ENCODE data around the genes MPV17L2, PDE4C, CRLF1 and COMP.

DNA sequence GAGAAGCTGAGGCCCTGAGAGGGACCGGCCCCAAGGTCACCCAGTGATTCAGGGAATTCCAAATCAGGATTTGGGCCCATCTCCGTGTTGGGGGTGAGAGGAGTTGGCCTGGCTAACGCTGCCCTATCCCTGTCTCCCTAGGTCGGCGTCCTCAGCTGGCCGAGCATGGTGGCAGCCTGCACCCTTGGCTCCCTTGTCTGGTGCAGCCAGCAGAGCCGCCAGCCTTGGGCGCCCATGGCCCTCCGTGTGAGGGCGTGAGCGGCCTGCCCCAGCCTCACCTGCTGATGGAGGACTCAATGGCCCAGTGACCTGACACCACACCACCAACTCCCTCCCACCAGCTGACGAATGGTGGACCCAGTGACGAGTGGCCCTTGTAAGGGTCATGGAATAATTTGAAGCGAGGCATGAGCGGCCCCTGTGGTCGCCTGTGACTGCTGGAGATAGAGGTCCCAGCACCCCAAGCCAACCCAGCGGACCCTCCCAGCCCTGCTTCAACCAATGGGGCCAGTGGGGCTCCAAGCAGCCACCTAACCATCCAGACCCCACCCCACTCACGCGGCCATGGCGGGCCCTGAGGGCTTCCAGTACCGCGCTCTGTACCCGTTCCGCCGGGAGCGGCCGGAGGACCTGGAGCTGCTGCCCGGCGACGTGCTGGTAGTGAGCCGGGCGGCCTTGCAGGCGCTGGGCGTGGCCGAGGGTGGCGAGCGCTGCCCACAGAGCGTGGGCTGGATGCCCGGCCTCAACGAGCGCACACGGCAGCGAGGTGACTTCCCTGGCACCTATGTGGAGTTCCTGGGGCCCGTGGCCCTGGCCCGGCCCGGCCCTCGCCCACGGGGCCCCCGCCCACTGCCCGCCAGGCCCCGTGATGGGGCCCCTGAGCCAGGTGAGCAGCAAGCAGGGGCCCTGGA is 2.6 kb downstream of the PIK3R2 start:
- PRO-cap, 4 experiments = no peak in any of the 4 experiments
- RAMPAGE, long total RNA, 4 experiments = no peak in any of the 4 experiments

- PRO-cap, 4 experiments = peak in 4 of 4 experiments; most common plus-strand start chr19:18171010 (in 2); most common minus-strand start chr19:18170901 (in 2)
- RAMPAGE, long total RNA, 4 experiments = no peak in any of the 4 experiments
Measured at GRCh38 chr19:18170679-18171521, 2.7 kb upstream of the IFI30 start.

DNA sequence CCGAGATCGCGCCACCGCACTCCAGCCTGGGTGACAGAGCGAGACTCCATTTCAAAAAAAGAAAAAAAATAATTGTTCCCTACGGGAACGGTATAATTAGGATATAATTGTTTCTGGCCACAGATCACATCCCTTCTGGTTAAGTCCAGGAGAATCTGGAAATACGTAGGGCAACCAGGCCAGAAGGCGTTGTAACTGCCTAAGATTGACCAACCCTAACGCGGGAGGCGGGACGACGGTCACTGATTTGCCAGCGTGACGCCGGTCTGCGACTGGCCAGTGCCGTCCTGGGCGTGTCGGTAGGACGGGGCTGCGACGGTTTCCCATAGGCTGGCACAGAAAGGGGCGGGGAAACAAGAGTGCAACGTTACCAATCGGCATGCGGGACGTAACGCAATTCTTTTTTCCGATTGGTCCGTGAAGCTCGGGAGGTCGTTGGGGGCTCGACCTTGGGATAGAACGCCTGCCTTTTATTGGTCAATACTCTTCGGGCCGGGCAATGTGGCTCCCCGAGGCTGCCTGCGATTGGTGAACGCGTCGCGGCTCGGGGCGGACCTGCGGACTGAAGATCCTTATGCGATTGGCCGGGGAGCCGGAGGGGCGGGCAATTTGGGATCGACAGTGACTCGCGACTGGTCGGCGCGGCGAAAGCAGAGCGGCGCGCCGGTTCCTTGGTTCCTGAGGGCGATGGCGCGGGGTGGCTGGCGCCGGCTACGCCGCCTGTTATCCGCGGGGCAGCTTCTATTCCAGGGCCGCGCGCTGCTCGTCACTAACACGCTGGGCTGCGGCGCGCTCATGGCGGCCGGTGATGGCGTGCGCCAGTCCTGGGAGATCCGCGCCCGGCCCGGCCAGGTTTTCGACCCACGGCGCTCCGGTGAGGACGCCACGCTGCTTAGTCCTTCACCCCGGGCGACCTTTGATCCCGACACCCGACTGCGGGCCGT is at the start of gene MPV17L2:
MPV17L2 (plus strand) TSS at position 624 of the 944 bp plus-strand sequence.
- PRO-cap, 4 experiments = peak in 4 of 4 experiments; most common plus-strand start position 409 of the sequence (in 2); most common minus-strand start position 137 of the sequence (in 4)
- RAMPAGE, long total RNA, 4 experiments = start-site peak on the plus strand in 2 of 4 experiments, centred at positions 634 to 655 of the sequence, 40 to 101 reads per replicate

GRCh38 chr19:18225520-18226801 is at the start of gene PDE4C:
Gene PDE4C, minus strand, starts transcription at chr19:18226438.
- PRO-cap, 4 experiments = no peak in any of the 4 experiments
- RAMPAGE, long total RNA, 4 experiments = start-site peak on the minus strand in 1 of 4 experiments, at chr19:18225811-18226441 at its widest, 5 reads per replicate

DNA sequence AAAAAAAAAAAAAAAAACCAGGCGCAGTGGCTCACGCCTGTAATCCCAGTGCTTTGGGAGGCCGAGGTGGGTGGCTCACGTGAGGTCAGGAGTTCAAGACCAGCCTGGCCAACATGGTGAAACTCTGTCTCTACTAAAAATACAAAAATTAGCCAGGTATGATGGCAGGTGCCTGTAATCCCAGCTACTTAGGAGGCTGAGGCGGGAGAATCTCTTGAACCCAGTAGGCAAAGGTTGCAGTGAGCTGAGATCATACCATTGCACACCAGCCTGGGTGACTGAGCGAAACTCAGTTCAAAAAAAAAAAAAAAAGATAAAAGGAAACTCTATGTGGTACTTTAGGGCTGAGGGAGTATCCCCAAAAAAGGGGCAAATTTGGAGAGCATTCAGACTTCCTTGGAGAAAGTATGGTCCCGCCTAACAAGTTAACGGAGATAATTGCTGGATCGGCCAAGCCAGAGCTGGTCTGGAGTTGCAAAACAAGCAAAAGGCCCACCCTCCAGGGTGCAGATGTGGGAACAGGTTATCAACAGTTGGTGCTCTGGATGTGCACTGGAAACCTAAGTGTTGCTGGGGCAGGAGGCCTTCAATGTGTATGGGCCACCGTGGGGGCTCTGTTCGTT is 3.0 kb downstream of the IQCN start:
- PRO-cap, 4 experiments = no peak in any of the 4 experiments
- RAMPAGE, long total RNA, 4 experiments = no peak in any of the 4 experiments

DNA sequence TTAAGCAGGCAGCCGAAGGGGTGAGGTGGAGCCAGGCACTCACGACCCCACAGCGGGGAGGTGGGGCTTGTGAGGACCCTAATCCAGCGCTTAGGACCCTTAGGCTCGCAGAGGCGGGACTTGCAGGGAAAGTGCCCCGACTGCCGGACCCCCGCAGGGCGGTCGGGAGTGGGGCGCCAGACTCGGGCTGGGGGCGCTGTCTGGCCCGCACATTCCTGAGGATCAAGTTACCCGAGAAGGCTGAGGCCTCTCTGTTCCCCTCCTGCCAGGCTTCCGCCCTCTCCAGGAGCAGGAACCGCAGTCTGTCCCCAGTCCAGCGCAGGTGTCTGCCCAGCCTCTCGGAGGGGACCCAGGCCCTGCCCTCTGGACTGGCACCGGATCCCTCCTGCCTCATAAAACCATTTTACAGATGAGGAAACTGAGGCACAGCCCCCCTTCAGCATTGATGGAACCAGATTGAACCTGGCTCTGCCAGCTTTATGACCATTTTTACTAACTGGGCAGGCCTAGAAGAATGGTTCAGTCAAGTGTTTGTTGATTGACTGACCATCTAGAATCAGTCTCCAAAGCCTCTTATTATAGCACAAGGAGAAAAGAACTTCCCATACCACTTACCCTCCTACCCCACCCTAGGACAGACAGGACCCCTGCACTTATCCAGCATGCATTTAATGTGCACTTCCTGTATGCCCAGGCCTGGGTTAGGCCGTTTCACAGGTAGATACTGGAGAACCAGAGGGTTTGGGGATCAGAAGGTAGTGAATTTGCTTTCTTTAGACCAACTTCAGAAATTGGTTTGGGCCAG is 6.6 kb upstream of the JUND start:
- PRO-cap, 4 experiments = no peak in any of the 4 experiments
- RAMPAGE, long total RNA, 4 experiments = no peak in any of the 4 experiments

- PRO-cap, 4 experiments = no peak in any of the 4 experiments
- RAMPAGE, long total RNA, 4 experiments = no peak in any of the 4 experiments
Measured at GRCh38 chr19:18291129-18291591, 9.7 kb upstream of the JUND start.

GRCh38 chr19:18309874-18310499 is 12.9 kb downstream of the LSM4 start:
- PRO-cap, 4 experiments = no peak in any of the 4 experiments
- RAMPAGE, long total RNA, 4 experiments = no peak in any of the 4 experiments

GRCh38 chr19:18364239-18365466 is 21.3 kb upstream of the GDF15 start:
- PRO-cap, 4 experiments = peak in 4 of 4 experiments; most common plus-strand start chr19:18365185 (in 2); most common minus-strand start chr19:18365006 (in 4)
- RAMPAGE, long total RNA, 4 experiments = no peak in any of the 4 experiments

GRCh38 chr19:18434127-18434714 is 3.7 kb downstream of the ISYNA1 start:
- PRO-cap, 4 experiments = no peak in any of the 4 experiments
- RAMPAGE, long total RNA, 4 experiments = no peak in any of the 4 experiments

GRCh38 chr19:18495159-18495876 is 26.6 kb downstream of the ELL start:
- PRO-cap, 4 experiments = no peak in any of the 4 experiments
- RAMPAGE, long total RNA, 4 experiments = no peak in any of the 4 experiments

GRCh38 chr19:18518560-18519061 is 3.3 kb downstream of the ELL start:
- PRO-cap, 4 experiments = no peak in any of the 4 experiments
- RAMPAGE, long total RNA, 4 experiments = no peak in any of the 4 experiments

GRCh38 chr19:18596591-18597057 is 8.0 kb downstream of the REX1BD start:
- PRO-cap, 4 experiments = no peak in any of the 4 experiments
- RAMPAGE, long total RNA, 4 experiments = no peak in any of the 4 experiments

GRCh38 chr19:18606410-18607553 is at the start of gene CRLF1:
Gene CRLF1, minus strand, starts transcription at chr19:18606799.
- PRO-cap, 4 experiments = no peak in any of the 4 experiments
- RAMPAGE, long total RNA, 4 experiments = no peak in any of the 4 experiments

DNA sequence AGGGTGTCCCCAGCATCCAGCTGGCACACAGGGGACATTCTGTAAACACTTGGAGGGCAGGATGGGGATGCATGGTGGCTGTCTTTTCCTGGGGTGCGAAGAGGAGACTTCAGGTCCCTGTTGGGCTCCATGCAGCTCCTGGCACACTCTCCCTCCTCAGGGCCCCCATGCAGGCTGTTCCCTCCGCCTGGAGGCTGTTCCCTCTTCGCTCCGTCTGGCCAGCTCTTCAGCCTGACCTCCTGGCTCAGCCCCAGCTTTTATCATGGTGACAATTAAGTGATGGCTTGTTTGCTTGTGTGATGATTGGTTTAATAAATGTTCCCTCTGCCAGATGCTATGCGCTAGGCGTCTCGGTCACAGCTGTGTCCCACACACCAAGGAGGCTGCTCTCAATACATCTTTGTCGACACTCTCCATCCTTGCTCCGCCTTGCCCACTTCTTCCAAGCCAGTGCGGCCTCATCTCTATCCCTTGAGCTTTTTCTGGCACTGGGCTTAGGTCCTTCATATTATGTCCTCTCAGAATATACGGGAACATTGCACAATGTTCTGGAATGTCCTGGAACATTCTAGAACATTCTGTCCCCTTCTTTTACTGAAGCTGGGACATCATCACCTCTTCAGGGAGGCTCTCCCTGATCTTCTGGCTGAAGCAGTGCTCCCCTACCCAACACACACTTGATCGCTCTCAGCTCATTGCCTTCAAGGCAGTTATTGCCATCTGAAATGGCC is 7.2 kb upstream of the KLHL26 start:
- PRO-cap, 4 experiments = no peak in any of the 4 experiments
- RAMPAGE, long total RNA, 4 experiments = no peak in any of the 4 experiments

DNA sequence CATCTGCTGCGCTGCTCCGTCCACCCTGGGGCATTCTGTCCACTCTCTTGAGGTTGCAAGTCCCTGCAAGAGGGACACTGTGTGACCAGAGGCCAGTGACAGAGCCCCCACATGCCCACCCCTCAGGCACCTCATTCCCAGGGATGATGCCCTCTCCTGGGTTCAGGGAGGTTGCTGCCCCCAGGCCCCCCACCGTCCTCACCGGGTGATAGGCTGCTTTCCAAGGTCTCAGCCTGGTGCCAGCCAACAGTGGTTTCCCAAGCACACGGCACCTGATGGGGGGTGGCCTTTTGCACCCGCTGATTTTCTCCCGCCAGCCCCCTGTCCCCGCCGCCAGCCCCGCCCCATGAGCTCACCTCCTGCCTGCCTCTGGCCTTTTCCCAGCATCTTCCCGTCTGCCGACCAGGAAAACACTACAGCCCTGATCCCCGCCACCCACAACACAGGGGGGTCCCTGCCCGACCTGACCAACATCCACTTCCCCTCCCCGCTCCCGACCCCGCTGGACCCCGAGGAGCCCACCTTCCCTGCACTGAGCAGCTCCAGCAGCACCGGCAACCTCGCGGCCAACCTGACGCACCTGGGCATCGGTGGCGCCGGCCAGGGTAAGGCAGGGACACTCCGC is 31.4 kb downstream of the COMP start:
- PRO-cap, 4 experiments = no peak in any of the 4 experiments
- RAMPAGE, long total RNA, 4 experiments = no peak in any of the 4 experiments

GRCh38 chr19:18769284-18769644 is 21.8 kb downstream of the COMP start:
- PRO-cap, 4 experiments = no peak in any of the 4 experiments
- RAMPAGE, long total RNA, 4 experiments = no peak in any of the 4 experiments

DNA sequence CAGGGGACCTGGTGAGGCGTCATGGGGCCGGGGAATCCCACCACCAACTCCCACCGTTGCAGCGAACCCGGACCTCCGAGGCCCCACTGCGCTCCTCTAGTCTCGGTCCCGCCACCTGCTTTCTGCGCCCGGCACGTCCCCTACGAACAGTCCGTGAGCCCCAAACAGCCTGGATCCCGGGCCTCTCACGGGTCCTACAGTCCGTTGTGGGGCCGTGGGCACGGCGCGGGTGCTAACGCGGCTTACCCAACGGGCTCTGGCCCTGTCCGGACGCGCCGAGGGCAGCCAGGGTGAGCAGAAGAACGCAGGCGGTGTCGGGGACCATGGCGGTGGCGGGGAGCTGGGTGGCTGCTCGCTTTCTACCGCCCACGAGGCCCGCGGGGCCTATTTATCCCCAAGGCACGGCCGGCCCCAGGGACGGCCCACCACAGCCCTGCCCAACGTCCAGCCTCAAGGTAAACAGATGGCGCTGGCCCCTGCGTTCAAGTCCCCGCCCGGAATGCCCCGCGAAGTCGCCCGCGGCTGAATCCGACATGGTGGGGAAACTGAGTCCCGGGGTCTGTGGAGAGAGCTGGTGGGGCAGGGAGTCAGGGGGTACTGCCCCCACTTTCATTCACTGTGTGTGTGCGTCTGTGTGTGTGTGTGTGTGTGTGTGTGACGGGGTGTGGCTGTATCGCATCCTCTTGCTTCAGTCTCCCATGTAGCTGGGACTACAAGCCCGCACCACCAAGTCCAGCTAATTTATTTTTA is at the start of gene COMP:
COMP (minus strand) TSS at position 361 of the 750 bp plus-strand sequence.
- PRO-cap, 4 experiments = no peak in any of the 4 experiments
- RAMPAGE, long total RNA, 4 experiments = no peak in any of the 4 experiments

- PRO-cap, 4 experiments = peak in 1 of 4 experiments; most common plus-strand start chr19:18856287 (in 1)
- RAMPAGE, long total RNA, 4 experiments = no peak in any of the 4 experiments
Measured at GRCh38 chr19:18855742-18856816, 24.3 kb downstream of the UPF1 start.

GRCh38 chr19:18859731-18860702 is 28.3 kb downstream of the UPF1 start:
- PRO-cap, 4 experiments = no peak in any of the 4 experiments
- RAMPAGE, long total RNA, 4 experiments = no peak in any of the 4 experiments